ENCODE data around the genes SOX14, DZIP1L and ESYT3.

DNA sequence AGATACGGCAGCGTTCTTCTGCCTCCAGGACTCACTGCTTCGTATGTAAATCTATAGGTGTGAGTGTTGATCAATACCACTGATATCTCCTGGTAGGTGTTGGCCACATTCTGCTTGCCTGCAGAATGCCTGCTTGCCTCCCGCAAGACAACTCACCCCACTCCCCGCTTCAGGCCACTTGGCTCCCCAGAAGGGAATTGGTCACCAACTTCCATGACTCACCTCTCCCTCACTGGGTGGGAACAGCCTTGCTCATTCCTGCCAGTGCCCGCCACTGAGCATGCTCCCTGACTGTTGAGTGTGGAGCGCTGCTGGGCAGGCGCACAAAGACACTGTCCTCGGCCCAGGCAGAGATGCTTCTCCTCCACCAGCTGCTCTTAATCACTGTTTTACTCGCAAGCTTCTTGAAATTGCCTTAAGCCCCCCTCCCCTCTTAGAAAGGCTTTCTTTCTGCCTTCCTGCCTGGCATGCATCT is 57.3 kb upstream of the PPP2R3A start:
- RAMPAGE, long total RNA = no peak
- RRBS = no CpG with 5 or more reads among the region's 10 CpGs

DNA sequence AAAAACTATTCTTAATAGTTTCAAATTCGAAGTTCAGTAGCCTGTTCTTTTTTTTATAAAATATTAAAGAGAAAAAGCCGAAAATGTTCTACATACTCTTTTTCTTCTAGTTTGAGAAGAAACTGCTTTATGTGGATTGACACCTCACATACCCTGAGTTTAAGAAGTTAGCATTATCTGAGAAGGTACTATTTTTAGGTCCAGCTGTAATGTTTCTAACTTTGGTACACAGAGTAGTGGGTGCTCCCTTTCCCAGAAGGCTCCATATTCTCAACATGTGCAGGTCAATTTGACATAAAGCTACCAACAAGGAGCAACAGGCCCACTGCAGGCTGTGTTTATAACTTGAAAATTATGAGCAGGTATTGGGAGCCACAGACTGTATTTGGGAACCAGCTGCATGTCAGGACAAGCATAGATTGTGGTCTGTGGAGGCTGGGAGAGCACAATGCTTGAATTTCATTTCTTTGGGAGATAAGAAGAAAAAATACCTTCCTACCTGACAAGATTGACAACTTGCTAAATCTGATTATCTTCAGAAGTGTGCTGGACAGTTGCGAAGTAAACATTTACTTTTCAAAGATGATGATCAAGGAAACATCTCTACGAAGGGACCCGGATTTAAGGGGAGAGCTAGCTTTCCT is 57.1 kb downstream of the PPP2R3A start:
- RAMPAGE, long total RNA = no peak
- RRBS = no CpG with 5 or more reads among the region's 5 CpGs

GRCh38 chr3:136249512-136249833 is 667 bp upstream of the PCCB start:
- RAMPAGE, long total RNA = no peak
- RRBS = no CpG with 5 or more reads among the region's 4 CpGs

DNA sequence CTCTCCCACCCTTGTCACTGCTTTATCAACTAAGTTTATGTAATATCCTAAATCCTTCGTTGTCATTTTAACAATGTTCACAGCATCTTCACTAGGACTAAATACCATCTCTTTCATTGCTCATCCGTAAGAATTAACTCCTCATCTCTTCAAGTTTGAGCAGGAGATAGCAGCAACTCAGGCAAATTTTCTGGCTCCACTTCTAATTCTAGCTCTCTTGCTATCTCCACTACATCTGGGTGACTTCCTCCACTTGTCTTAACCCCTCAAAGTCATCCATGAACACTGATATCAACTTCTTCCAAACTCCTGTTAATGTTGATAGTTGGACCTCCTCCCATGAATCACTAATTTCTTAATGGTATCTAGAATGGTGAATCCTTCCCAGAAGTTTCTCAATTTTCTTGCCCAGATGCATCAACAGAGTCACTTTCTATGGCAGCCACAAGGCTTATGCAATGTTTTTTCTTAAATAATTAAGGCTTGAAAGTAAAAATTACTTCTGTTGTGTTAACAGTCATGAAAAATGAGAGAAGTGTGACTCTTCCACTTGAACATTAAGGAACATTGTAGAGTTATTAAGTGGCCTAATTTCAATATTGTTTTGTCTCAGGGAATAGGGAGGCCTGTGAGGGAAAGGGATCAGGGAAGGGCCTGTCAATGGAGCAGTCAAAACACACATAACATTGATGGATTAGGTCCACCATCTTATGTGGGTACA is 164.3 kb downstream of the PCCB start:
- RAMPAGE, long total RNA = no peak
- RRBS = no CpG with 5 or more reads among the region's 2 CpGs

- RAMPAGE, long total RNA = no peak
- RRBS = no CpG with 5 or more reads among the region's 1 CpG
Observed at GRCh38 chr3:136617277-136617815, 134.8 kb downstream of the STAG1 start.

DNA sequence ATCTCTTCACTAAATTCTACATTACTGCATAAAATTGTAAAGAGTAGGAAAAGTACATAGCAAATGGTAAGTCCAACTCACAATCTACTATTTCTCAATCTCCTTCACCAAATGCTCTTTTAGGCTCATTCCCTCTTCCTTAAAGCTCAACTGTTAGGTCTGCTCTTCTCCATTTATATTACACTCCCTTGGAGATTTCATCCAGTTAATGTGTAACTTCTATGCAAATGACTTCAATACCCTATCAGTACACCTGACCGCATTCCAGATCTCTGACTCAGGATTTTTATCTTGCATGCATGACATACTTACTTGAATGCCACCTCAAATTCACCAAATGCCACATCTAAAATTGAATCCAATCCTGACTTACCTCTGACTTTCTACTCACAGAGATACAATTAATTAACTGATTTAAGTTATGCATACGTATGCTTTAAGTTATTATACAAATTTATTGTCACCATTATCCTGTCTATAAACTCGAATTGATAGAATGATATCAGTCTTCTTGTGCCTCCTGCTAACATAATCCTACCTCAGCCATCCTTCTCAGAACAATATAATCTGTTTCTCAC is 127.0 kb downstream of the STAG1 start:
- RAMPAGE, long total RNA = no peak
- RRBS = no CpG with 5 or more reads among the region's 3 CpGs

GRCh38 chr3:136642711-136643281 is 109.4 kb downstream of the STAG1 start:
- RAMPAGE, long total RNA = no peak
- RRBS = no CpG with 5 or more reads among the region's 4 CpGs

DNA sequence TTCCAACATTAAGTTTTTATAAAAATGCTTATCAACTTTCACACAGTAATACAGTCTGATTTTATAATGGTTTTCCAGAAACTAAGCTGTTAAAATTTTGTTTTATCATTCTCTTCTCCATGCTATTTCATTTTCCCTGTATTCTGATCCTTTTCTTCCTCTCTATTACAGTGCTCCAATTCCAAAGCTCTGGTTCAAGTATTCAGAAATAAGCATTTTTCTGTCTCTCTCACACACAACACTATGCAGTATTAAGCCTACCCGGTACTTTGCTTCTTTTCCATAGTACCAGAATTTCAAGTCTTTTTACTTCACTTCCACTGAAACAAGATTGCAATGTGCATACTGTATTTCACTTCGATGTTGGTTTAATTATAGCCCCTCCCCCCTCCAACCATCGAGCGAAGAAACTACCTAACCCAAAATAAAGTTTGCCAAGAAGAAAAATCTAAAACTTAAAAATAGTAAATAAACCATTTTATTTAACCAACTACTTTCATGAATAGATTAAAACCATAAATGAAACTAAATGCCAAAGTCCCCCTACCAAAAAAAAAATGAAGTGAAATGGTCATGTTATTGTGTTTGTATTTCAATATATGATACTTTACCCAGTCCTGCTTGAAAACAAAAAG is 41.8 kb downstream of the STAG1 start:
- RAMPAGE, long total RNA = no peak
- RRBS = no CpG with 5 or more reads among the region's 4 CpGs

- RAMPAGE, long total RNA = no peak
- RRBS = no CpG with 5 or more reads among the region's 6 CpGs
Observed at GRCh38 chr3:136734714-136735573, 17.2 kb downstream of the STAG1 start.

- RAMPAGE, long total RNA = no peak
- RRBS = no CpG with 5 or more reads among the region's 11 CpGs
Observed at GRCh38 chr3:136818060-136818801, 695 bp upstream of the SLC35G2 start.

GRCh38 chr3:136860596-136861107 is 1.4 kb upstream of the NCK1 start:
- RAMPAGE, long total RNA = no peak
- RRBS = no CpG with 5 or more reads among the region's 5 CpGs

GRCh38 chr3:136893631-136894203 is 31.7 kb downstream of the NCK1 start:
- RAMPAGE, long total RNA = no peak
- RRBS = no CpG with 5 or more reads among the region's 3 CpGs

DNA sequence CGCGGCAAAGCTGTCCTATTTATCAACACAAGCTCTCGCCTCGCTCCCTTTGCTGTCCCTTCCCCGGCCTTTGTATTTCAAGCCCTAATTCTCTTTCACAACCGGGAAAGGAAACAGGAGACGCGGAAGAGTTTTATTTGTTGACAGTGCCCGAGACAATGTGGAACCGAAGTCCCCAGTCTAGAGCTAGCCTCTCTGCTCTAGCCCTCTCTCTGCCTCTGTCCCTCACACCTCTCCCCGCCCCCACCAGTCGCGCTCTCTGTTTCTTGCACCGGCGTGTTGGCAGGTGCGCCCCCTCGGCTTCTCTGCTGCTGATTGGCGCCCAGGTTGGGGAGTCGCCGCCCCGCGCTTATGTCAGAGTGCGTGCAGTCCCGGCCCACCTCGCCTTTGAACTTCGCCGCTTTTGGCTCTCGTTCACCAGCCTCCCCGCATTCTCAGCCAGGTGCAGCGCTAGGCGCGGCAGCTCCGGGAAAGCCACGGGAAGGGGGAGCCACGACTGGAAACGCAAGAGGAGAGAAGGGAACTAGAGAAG is at the start of gene SOX14:
TSS of gene SOX14 (plus strand) at position 431 of the 532 bp plus-strand sequence.
- RAMPAGE, long total RNA = no peak
- RRBS = 2% methylated on average over 16 of the region's 36 CpGs

DNA sequence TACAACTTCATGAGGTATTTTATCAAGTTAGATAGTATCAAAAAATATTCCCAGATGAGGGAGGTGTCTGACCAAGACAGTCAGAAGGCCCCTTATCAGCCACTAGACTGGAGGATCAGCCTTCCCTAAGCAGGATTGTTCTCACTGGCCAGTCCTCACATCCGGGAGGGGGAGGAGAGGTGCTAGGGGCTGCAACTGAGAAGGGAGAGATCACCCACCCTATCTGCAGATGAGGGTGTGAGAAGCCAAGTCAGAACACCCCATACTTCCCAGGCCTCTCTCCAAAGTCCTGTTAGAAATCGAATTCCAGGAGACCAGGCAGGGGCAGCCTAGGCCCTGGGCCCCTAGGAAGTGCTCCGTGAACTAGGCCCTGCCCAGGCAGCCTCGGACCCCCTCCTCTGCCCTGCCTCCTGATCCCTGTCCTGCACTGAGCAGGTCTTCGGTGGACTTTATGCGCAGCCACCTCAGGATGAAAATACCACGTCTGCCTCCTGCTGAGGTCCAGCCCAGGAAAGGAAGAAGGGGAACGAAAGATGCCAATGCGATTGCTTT is 980 bp downstream of the DZIP1L start:
- RAMPAGE, long total RNA = no peak
- RRBS = no CpG with 5 or more reads among the region's 9 CpGs

DNA sequence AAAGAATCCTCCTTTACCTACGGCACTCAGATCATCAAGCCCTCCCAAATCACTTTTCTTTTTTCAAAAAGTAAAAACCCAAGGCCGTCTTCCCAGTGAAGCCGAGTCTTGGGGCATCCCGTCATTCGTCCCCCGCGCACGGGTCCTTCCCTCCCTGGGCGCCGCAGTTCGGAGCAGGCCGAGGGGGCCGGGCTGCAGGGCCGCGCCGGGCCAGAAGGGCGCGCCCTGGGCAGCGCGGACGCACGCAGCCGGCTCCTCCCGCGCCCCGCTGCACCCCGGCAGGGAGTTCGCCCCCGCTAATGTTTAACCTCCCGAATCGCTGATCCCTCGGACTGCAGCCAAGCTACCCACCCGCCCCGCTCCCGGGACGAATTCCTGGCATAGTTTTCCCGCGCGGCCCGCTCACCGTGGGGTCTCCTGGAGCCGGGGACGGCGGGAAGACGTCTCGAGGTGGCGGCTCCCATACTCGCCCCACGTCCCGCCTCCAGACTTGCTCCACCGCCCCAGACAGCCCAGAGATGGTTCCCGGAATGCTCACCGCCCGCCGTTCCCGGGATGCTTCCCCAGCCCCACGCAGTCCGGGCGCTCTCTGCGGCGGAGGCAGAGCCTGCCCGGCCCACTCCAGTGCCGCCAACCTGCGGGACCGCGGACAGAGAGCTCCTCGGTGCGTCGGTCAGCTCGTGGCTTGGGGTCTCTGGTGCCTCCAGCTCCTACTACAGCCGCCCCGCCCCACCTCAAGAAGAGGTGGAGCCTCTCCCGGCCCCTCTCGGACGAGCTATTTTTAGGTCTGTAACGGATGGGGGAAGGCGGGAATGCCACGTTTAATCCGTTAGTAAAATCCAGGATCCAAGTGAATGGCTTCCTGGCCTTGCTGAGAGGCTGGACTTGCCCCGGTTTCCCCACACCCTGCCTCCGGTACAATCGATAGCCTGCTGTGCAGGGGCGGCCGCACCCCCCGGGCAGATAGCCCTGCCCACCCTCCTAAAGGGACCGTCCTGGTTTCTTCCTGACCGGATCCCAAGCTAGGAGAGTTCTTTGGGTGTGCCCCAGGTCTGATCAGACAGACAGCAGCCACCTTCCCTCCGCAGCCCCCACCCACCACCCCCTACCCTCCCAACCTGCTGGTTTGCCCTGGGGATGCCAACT is at the start of gene DZIP1L:
TSS of gene DZIP1L (minus strand) at position 687 of the 1,146 bp plus-strand sequence.
- RAMPAGE, long total RNA = no peak
- RRBS = 3% methylated on average over 35 of the region's 88 CpGs

DNA sequence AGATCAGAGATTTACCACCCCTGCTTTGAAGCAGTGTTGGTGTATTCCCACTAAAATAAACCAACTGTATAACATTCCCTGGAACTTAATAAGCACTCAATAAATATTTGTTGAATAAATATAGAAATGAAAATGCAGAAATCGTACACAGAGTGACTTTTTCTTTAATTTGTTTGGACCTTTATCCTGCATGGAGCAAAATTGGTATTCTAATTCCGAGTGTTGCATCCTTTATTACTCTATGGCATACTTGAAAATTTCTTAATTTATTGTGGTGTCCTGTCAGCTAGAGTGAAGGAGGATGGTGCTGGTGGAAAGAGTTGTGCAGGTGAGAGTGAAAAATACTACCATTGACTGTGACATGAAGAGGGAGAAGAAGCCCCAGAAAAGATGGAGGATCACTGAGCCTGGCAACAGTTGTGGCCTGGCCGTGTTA is 60.7 kb downstream of the ARMC8 start:
- RAMPAGE, long total RNA = no peak
- RRBS = no CpG with 5 or more reads among the region's 3 CpGs

DNA sequence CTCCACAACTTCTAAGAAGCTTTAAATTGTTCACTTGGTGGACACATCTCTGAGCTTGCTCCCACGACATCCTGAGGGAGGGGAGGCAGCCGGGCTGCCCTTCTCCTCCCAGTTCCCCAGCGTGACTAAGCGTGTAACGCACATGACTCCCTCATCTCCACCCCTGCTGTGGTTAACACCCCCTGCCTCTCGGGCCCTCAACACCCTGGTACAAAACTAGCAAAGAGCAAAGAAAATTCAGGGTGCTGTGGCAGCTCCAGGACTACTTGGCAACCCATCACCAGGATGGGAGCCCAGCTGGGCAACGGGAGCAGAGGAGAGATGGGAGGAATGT is 23.7 kb upstream of the ESYT3 start:
- RAMPAGE, long total RNA = no peak
- RRBS = no CpG with 5 or more reads among the region's 7 CpGs

- RAMPAGE, long total RNA = no peak
- RRBS = 3% methylated on average over 25 of the region's 93 CpGs
Observed at GRCh38 chr3:138434207-138435299, at the start of gene ESYT3. TSS of gene ESYT3 (plus strand) at chr3:138434616.

GRCh38 chr3:138468970-138469484 is 34.6 kb downstream of the ESYT3 start:
- RAMPAGE, long total RNA = no peak
- RRBS = no CpG with 5 or more reads among the region's 2 CpGs

- RAMPAGE, long total RNA = no peak
- RRBS = no CpG with 5 or more reads among the region's 11 CpGs
Observed at GRCh38 chr3:138651329-138652106, 42.9 kb downstream of the FAIM start.